Paraaortic lymph node (tissue), 1 donor: ENCODE measurements around a stretch of chr6.

DNA sequence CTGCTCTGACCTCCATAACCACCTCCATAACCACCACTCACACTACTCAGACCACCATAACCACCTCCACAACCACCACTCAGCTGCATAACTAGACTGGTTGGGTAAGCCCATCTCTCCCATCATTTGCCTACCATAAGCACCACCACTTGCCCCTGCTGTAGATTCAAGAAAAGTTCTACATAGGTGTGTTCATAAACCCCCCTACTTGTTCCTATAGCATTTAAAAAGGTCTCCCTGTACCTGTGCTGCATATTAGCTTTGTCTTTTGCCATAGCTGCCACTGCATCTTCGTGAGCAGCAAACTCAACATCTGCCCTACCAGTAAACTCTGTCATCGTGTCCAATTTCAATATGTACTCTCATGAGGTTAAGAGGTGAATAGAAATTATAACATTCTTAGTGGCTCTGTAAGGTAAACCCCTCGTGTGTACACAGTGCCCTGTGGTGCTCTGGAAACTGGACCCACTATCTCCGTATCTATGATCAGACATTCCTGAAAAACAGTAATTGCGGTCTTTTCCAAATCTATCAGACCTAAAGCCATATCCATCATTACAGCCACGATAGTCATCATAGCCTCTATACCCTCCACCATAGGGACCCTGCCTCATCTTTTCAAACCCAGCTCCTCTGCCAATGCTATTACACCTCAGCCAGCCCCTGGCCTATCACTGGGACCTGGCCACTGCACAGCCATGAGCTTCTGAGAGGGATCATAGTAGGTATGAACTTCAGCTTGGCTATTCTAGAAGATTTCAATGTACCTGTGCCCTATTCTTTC is 14.4 kb upstream of the WTAP start:
- PRO-cap, result no peak

DNA sequence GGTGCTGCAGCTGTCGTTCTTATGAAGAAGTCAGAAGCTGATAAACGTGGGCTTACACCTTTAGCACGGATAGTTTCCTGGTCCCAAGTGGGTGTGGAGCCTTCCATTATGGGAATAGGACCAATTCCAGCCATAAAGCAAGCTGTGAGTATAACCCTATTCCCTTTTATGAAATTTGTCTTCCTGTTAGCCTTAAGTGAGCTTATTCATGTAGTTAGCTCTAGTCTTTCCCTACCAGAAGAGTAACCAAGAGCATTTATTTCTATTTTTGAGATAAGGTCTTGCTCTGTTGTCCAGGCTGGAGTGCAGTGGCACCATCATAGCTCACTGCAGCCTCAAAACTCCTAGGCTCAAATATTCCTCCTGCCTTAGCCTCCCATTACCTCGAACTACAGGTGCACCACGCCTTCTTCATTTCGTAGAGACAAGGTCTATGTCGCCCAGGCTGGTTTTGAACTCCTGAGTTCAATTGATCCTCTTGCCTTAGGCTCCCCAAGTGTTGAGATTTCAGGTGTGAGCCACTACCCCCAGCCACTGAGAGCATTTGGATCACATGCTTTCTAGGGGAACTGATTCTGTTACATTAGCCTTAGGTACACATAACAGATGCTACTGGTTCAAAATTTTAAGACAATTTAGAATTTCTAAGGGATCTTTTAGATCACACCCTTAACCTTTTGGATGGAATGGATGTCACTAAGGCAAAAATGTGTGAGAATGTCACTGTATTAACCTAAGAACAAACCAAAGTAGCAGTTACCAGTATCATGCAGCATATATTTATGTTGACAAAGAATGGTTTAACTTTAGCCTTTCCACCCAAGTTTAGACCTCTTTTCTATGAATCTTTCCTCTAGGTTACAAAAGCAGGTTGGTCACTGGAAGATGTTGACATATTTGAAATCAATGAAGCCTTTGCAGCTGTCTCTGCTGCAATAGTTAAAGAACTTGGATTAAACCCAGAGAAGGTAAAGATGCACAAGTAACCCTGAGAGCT is 11.8 kb downstream of the TCP1 start:
- PRO-cap, result no peak

GRCh38 chr6:159799786-159800094 is 336 bp upstream of the PNLDC1 start:
- PRO-cap, result no peak

GRCh38 chr6:159807353-159807673 is 7.2 kb downstream of the PNLDC1 start:
- PRO-cap, result no peak

GRCh38 chr6:160034215-160035057 is 65.6 kb downstream of the IGF2R start:
- PRO-cap, result no peak

GRCh38 chr6:160041332-160041945 is 72.6 kb downstream of the IGF2R start:
- PRO-cap, result no peak

GRCh38 chr6:160092588-160093851 is 28.6 kb upstream of the SLC22A1 start:
- PRO-cap, result no peak

DNA sequence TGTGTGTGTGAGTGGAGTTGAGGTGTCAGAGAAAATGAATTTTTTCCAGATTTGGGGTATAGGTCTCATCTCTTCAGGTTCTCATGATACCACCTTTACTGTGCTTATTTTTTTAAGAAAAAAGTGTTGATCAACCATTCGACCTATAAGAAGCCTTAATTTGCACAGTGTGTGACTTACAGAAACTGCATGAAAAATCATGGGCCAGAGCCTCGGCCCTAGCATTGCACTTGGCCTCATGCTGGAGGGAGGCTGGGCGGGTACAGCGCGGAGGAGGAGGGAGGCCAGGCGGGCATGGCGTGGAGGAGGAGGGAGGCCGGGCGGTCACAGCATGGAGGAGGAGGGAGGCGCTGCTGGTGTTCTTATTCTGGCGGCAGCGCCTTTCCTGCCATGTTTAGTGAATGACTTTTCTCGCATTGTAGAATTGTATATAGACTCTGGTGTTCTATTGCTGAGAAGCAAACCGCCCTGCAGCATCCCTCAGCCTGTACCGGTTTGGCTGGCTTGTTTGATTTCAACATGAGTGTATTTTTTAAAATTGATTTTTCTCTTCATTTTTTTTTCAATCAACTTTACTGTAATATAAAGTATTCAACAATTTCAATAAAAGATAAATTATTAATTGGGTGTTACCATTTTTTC is 15.6 kb upstream of the SLC22A1 start:
- PRO-cap, result no peak

DNA sequence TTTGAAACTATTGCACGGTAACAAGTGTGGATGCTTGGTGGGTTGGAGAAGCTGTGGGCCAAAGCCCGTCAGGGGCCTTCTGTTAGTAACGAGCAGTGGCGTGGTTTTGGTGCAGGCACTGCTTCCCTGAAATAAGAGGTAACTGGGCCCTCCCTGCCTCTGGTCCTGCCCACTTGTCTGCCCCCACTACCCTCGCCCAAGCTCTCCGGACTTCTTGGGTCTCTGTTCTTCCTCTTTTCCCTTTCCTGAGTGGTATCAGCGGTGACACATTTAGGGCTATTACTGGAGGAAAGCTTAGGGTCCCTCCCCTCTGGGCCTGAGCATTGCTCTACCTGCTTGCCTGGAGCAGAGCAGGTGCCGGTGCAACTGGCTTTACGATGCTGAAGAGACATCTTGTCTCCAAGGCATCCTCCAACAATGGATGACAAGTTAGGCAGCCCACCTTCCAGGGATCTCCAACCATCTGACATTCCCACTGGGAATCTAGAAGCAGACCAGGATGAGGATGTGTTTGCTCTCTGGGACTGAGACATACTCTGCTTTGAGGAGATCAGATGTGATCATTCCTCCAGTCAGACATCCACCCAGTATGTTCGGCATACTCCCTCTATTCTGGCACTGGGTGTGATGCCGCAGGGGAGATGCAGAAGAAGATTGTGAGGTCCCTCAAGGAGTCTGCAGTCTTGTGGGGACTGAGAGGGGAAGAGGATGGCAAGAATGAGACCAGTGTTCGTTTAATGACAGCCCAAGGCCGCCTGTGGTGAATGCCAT is 1.7 kb downstream of the SLC22A1 start:
- PRO-cap, result no peak

DNA sequence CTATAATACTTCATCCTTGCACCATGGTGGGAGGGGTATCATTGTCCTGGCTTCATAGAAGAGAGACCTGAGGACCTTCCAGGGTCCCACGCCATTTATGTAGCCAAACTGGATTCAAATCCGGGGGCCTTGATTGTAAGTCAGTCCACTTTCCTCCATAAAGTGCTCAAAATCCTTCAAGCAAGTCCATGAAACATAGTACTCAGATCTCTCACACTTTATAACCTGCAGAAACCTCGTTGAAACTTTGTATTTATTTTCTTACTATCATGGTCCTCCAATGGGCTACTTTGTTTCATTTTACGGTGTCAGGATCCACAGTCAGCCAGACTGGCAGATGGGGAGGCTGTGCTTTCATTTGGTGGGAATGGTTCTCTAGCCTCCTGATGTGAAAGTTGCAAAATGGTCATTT is 3.6 kb downstream of the SLC22A3 start:
- PRO-cap, result no peak

GRCh38 chr6:160360581-160361325 is 12.6 kb downstream of the SLC22A3 start:
- PRO-cap, result no peak

GRCh38 chr6:160519822-160521055 is 143.8 kb downstream of the LPA start:
- PRO-cap, result bidirectional peak, plus-strand start at chr6:160520357, minus-strand start at chr6:160520269

DNA sequence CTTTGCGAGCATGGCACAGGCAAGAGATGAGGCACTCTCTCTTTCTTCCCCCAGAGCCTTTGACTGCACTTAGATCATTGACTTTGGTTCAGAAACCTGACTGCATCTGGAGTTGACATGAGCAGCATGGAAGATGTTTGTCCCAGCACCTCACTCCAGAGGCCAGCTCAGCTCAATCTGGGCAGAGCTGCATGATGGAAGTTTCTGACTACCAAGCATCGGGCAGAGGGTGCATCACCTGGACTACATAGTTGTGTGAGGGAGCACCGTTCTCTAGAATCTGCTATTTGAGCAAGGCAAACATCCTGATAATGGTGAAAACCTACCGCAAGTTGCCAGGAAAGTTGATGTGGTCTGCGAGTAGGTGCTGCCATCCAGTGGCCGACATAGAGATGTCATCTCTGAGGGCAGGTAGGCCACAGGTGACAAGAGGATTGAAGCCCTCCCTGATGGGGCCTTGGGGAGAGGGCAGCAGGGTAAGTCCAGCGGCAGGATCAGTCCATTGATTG is 3.7 kb upstream of the LPA start:
- PRO-cap, result no peak

- PRO-cap, result no peak
These were observed 18.2 kb upstream of the MAP3K4 start for GRCh38 chr6:160973343-160973861.

GRCh38 chr6:161111309-161111757 is 119.8 kb downstream of the MAP3K4 start:
- PRO-cap, result no peak

- PRO-cap, result no peak
These were observed 120.2 kb downstream of the MAP3K4 start for GRCh38 chr6:161111808-161112211.

- PRO-cap, result no peak
These were observed 106.4 kb downstream of the PRKN start for GRCh38 chr6:162621245-162621555.

DNA sequence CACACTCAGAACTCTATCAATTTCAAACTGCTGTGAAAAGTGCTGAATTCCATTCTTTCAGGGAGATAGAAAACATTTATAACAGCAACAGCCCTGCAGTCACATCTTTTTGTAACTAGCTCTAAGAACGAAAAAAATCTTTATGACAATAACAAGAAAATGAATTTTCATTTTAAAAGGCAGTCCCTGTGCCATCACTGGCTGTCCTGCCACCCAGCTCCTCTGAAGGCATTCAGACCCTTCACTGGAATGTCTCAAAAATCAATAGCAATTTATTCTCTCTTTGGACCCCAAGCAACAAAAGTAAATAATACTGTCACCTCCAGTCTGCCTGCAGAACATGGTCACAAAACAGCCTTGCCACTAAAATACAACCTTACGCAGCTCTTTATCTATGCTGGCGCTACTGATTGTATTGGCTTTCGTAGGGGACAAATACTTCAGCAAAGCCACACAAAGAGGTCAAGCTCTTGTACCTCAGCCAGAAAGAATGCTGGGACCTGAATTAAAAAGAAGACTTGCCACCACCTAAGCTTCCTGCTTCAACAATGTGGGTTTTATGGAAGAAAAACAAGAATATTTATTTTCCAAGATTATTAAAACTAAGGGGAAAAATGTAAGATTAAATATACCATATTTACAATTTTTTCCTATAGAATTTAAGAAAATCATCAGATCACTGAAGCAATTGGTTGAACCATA is 57.3 kb downstream of the PRKN start:
- PRO-cap, result no peak

DNA sequence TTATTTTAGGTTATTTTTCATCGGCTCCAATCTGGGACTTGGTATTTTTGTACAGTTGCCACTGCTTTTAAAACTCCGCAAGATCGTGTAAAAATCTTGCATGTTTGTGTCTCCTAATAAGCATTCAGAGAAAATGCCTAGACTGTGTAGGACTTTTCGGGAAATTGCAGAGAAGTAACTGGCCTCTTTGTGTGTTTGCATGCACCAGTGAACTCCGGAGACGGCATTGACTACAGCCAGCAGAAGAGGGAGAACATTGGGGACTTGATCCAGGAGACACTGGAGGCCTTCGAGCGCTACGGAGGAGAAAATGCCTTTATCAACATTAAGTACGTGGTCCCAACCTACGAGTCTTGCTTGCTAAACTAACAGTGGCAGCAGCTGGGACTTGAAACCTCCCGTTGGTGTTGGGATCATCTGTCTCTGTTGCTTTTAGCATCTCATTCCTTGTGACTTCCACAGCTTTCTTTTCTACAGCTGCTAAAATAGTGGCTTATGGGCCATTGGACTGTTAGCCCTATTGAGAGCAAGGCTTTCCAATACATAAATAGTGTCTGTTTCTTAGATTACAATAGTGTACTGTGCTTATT is 99.8 kb upstream of the QKI start:
- PRO-cap, result no peak

DNA sequence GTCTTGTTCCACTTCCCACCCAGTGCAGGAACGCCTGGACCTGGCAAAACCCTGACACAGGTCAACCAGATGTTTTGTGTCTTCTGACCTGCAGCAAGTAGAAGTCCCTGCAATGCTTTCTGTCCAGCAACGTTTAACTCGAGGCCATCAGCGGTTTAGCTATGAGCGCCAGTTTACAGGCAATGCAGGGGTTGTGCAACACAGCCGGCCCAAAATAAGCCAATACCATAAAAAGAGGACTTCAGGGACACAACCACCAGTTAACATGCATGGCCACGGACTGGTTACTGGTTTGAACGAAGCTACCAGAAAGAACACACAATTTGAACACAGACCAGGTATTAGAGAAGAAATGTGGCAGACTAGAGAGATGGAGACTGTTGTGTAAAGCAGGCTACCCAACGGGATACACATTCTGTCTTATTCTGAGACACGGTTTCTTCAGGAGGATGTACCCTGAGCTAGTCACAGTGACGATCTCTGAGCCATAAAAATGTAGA is 80.1 kb upstream of the QKI start:
- PRO-cap, result no peak